H1 (cell line): ENCODE results near the genes CTSK, SETDB1, VPS72 and POGZ.

GRCh38 chr1:150695910-150696577 is 910 bp downstream of the GOLPH3L start:
- RRBS: no CpG with 5 or more reads among the region's 3 CpGs
CAGE:
- cytosol, long polyA plus RNA: no peak
- long polyA plus RNA: no peak
- nucleus, long polyA plus RNA: no peak

- RRBS: no CpG with 5 or more reads among the region's 8 CpGs
CAGE:
- cytosol, long polyA plus RNA: no peak
- long polyA plus RNA: no peak
- nucleus, long polyA plus RNA: no peak
Measured at GRCh38 chr1:150807783-150808690, at the start of gene CTSK. Gene CTSK, minus strand, starts transcription at chr1:150808260.

GRCh38 chr1:150926057-150926853 is at the start of gene SETDB1:
Gene SETDB1, plus strand, starts transcription at chr1:150926363.
- RRBS: no CpG with 5 or more reads among the region's 43 CpGs
CAGE:
- cytosol, long polyA plus RNA: start-site peak on the plus strand at chr1:150926390-150926468, 90 reads
- long polyA plus RNA: start-site peak on the plus strand at chr1:150926412-150926468, 78 and 69 reads in 2 replicates
- nucleus, long polyA plus RNA: start-site peak on the plus strand at chr1:150926325-150926468, 246 reads

- RRBS: no CpG with 5 or more reads among the region's 6 CpGs
CAGE:
- cytosol, long polyA plus RNA: no peak
- long polyA plus RNA: no peak
- nucleus, long polyA plus RNA: no peak
Measured at GRCh38 chr1:151002352-151003252, 4.1 kb downstream of the MINDY1 start.

DNA sequence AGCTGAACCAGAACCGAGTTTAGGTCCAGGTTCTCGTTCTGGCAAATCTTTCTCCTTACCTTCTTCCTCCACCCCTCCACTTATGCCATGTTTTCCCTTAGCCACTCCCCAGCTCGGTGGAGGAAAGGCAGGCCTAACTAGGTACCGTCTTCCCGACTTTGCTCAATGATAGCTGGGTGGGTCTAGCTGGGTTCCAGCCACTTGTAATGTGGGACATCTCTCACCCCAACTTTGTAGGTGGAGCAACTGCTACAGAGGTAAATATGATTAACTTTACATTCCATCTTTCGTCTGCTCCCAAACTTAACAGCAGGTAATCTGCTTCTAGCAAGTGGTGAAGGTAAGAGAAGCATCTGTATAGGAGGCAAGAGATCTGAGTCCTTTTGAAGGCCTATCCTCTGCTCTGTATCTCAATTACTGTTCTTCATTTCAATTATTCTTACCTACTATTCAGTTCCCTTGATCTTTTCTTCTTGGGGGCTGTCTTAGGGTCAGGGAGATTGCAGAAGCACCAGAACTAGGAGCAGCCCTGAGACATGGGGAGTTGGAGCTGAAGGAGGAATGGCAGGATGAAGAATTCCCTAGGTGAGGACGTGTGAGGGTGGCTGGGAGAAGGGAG is 801 bp downstream of the BNIPL start:
- RRBS: no CpG with 5 or more reads among the region's 7 CpGs
CAGE:
- cytosol, long polyA plus RNA: no peak
- long polyA plus RNA: no peak
- nucleus, long polyA plus RNA: no peak

DNA sequence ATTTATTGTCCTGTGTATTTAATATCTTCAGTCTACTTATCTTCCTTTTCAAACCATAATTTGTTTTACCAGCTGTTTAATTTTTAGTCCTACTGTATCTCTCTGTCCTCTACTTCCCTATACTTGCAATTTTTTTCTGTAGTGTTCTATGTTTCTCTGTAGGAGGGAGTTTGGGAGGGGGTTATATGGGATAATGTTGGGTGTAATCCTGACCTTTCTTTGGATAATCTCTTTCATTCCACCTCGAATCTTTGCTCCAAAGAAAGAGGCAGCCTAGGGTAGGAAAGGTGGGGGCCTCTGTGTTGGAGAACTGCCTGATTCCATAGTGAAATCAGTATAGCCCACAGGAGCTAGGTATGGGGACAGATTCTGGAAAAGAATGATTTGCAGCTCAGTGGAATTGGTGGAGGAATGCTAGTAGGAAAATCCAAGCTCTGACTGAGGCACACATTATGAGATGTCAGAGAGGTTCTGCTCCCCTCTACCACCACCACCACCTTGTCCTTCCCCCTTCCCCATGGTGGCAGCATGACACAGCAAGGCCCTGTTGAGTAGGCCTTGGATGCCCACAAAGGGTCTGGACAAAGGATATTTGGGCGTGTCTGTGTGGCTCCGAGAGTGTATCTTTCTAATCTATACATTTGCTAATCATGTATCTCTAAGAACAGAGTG is 739 bp downstream of the MLLT11 start:
- RRBS: no CpG with 5 or more reads among the region's 3 CpGs
CAGE:
- cytosol, long polyA plus RNA: no peak
- long polyA plus RNA: no peak
- nucleus, long polyA plus RNA: no peak

DNA sequence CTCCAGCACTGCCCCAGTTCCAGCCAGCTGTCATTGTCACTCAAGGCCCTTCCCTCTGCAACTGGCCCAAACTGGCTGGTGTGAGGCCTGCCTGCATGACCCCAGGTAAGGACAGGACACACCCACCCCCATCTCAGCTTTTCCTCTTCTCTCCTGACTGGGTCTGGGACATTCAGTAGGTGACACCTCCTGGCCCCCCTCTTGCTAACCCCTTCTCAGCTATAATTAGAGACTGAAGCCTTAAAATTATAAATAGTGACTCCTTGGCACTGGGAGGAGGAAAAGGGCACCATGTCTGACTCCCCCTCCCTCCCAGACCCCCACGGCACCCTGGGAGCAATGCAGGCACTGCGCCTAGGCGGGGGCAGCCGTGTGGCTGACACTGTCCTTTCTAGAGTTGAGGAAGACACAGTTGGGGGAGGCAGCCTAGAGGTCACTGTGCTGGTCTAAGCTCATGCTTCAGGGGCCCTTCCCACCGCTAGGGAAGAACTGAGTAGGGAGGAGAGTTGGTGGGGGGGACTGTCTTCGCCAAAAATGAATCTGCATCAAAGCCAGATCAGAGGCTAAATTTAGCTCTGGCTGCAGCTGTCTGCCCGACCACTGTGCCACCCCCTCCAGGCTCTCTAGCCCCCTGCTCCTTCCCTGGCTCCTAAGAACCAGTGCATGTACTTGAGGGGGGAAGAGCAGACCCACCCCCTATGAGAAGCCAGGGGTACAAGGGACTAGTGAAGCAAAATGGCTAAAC is 3.5 kb downstream of the SEMA6C start:
- RRBS: no CpG with 5 or more reads among the region's 7 CpGs
CAGE:
- cytosol, long polyA plus RNA: no peak
- long polyA plus RNA: no peak
- nucleus, long polyA plus RNA: no peak

DNA sequence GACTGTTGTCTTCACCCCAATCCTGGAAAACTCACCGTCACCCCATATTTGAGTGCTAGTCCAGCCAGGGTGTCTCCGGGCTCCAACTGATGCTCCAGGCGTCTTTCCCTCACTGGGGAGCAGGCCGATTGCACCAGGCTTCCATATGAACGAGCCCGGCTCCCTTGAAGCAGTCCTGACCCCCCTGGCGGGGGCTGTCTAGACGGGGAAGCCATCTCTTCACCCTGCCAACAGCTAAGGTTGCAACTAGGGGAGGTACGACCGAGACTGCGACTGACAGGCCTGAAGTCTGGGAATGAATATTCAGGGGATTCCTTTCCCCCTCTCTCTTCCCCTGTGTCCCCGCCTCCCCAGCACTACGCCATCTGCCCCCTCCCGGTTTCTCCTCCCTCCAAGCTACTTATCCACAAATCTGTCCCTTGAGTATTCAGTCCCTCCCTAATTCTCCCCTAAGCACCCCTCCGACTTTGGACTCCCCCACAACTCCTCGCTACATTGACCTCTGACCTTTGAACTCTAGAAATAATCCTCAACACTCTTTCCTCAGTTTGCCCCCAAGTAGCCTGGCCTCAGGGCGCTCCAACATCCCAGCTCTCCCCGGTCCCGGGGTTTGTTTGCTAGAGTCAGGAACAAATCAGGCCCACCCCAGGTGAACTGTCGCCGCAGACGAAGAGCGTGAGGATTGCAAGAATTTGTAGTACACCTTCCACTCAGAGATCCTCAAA is 496 bp downstream of the LYSMD1 start:
- RRBS: 29% methylated on average over 5 of the region's 23 CpGs
CAGE:
- cytosol, long polyA plus RNA: no peak
- long polyA plus RNA: no peak
- nucleus, long polyA plus RNA: start-site peak on the minus strand centred at position 414 of the sequence, 371 bp wide, 40 reads

DNA sequence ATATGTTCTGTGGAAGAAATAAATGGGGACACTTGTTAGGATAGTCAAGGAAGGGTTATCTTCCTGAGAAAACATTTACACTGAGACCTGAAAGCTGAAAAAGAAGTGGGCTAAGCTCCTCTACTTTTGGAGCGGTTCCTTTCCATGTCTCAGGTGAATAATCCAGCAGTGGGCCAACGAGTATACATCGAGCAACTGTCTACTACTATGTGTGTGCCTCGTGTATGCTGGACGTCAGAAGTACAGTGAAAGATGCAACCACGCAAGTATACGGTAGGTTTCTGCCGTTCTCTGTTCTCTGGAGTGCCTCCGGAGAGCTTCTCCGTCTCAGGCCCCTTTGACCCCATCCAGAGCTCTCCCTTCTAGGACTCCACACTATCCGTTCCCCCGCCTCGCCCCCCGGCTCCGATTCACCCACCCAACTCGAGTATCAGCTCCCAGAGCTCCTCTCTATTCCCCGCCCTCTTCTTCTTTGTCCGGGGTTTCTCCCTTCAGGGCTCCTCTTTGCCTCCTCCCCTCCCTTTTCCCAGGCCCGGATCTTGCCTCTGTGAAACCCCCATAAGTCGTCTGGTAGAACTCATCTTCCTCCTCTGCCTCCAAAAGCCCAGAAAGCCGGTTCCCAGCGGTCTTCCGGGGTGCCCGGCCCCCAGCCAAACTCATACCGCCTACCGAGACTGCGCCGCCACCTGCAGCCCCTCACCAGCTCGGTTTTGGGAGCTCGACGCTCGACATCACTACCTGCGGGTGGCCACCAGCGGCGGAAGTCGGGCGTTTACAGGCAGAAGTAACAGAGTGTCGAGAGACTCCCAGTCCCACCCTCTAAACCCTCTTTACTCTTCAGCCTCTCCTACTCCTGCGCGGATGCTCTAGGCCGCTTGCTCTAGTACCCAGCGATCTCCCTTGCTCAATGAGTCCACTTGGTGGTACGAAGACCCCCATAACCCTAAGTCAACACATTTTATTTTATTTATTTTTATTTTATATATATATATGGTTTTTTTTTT is at the start of gene VPS72:
Gene VPS72, minus strand, starts transcription at position 736 of the 1,004 bp plus-strand sequence.
- RRBS: 2% methylated on average over 13 of the region's 43 CpGs
CAGE:
- cytosol, long polyA plus RNA: start-site peak on the minus strand centred at position 699 of the sequence, 50 bp wide, 623 reads
- long polyA plus RNA: start-site peak on the minus strand centred at position 674 of the sequence, 100 bp wide, 547 and 494 reads in 2 replicates
- nucleus, long polyA plus RNA: start-site peak on the minus strand centred at position 688 of the sequence, 37 bp wide, 183 reads

GRCh38 chr1:151199670-151200819 is 1.7 kb downstream of the PIP5K1A start:
- RRBS: no CpG with 5 or more reads among the region's 16 CpGs
CAGE:
- cytosol, long polyA plus RNA: no peak
- long polyA plus RNA: no peak
- nucleus, long polyA plus RNA: start-site peak on the plus strand at chr1:151200391-151200556, 81 reads

GRCh38 chr1:151425197-151425604 is 25.8 kb downstream of the PSMB4 start:
- RRBS: no CpG with 5 or more reads among the region's 4 CpGs
CAGE:
- cytosol, long polyA plus RNA: no peak
- long polyA plus RNA: no peak
- nucleus, long polyA plus RNA: no peak

GRCh38 chr1:151459024-151459744 is at the start of gene POGZ:
Gene POGZ, minus strand, starts transcription at chr1:151459494.
- RRBS: under 1% methylated on average over 19 of the region's 53 CpGs
CAGE:
- cytosol, long polyA plus RNA: start-site peak on the minus strand at chr1:151459107-151459220, 12 reads
- long polyA plus RNA: start-site peak on the minus strand at chr1:151459087-151459241, 13 and 13 reads in 2 replicates
- nucleus, long polyA plus RNA: start-site peak on the minus strand at chr1:151459147-151459157, 15 reads

DNA sequence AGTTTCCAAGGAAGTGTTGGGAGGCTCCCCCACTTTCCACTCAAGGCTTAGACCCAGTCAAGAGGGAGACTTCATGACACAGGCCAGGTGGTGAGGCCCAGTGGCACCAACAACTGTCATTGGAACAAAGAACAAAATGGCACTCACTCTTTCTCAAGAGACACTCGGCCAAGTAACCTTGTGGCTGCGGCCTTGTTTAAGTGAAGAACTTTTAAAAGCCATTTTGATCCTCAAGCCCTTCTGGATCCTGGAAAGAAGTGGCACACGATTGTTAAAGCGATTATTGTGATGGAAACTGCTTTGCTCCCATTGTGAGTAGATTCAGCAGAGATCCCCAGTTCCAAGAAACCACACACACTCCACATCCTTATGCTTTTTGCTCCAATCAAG is 446 bp upstream of the POGZ start:
- RRBS: no CpG with 5 or more reads among the region's 4 CpGs
CAGE:
- cytosol, long polyA plus RNA: no peak
- long polyA plus RNA: no peak
- nucleus, long polyA plus RNA: no peak

- RRBS: 92% methylated on average over 4 of the region's 15 CpGs
CAGE:
- cytosol, long polyA plus RNA: no peak
- long polyA plus RNA: no peak
- nucleus, long polyA plus RNA: no peak
Measured at GRCh38 chr1:151529067-151529804, 10.9 kb upstream of the TUFT1 start.

DNA sequence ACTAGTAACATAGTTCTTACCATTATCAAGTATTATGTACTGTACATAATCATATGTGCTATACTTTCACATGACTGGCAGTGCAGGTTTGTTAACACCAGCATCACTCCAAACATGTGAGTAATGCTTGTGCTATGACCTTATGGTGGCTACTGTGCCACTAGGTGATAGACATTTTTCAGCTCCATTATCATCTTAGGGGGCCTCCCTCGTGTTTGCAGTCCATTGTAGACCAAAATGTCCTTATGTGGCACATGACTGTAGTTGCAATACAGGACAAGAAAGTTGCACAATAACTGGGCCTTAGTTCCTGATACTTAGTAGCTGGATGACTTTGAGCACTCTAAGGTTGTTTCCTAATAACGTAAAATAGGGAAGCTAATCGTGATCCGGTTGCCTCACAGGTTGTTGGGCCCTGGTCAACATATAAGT is 595 bp upstream of the SNX27 start:
- RRBS: no CpG with 5 or more reads among the region's 4 CpGs
CAGE:
- cytosol, long polyA plus RNA: no peak
- long polyA plus RNA: no peak
- nucleus, long polyA plus RNA: no peak

DNA sequence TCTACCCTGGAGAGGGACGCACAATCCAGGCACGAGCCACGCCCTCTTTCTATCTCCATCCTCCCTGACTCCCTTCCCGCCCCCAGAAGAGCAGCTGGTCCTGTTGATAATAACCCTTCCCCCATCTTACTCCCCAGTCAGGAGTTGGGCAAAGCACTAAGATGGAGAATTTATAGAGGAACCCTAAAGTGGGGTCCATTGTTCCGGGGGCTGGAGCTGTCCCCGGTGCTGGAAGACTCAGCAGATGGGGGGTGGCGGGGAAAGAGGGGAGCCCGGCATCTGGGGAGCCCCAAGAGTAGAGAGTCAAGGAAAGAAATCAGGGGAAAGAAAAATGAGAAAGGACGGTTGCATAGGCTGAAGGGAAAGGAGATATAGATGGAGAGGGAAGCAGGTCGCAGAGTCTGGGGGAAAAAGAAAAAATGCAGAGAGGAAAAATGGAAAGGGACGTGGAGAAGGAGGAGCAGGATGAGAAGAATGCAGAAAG is 327 bp upstream of the CELF3 start:
- RRBS: 2% methylated on average over 2 of the region's 11 CpGs
CAGE:
- cytosol, long polyA plus RNA: no peak
- long polyA plus RNA: no peak
- nucleus, long polyA plus RNA: no peak

DNA sequence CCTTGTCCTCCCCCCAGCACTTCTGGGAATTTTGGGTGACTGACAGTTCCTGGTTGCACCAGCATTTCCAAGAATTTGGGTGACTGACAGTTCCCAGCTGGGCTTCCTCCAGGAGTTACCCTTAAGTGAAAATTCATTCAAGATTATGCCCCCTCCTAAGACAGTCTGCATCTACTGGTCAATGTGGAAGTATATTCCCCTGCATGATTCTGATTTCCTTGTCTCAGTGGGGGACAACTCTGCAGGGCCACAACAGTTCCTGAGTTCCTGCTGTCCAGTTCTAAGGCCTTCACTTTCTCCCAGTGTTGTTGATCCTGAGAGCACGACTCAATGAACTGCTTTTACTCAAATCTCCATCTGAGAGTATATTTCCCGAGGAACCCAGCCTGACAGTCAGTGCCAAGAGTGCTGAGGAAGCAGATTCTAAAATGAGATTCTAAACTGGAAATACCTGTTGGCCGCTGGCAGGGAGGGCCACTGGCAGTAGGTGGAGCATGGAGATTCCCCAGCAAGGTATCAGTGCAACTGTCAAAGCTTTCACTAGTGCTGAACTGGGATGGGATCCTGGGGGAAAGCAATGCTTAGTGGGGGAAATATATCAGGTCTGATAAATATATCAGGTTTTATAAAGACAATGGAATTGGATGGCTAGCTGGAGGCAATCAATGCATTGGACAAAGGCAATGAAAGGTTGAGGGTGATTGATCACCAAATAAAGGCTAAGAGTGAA is 18.6 kb downstream of the RIIAD1 start:
- RRBS: no CpG with 5 or more reads among the region's 3 CpGs
CAGE:
- cytosol, long polyA plus RNA: no peak
- long polyA plus RNA: no peak
- nucleus, long polyA plus RNA: no peak

DNA sequence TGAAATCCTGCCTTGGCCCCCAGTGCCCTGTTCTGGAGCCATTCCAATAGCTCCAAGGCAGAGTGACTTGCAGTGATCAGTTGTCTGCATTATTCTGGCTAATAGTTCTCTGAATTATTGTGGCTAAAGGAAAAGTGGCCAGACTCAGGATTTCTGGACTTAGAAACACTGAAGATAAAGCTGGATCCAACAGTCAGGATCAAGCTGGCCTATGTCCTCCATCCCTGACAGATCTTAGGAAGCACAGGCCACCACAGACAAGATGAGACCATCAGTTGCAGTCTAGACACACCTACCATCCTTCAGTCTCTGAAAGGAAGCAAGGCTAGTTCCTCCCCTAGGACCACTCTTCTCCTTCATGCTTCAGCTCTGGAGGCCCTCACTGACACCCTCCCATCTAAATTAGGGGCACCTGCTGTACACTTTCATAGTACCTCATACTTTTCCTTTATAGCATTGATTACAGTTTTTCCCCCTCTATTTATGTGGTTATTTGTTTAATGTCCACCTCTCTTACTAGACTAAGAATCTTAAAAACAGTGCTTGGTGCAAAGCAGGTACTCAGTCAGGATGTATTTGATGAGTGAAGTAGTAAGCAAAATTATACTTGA is 947 bp upstream of the C2CD4D start:
CAGE:
- cytosol, long polyA plus RNA: no peak
- long polyA plus RNA: no peak
- nucleus, long polyA plus RNA: no peak

- RRBS: no CpG with 5 or more reads among the region's 14 CpGs
CAGE:
- cytosol, long polyA plus RNA: no peak
- long polyA plus RNA: no peak
- nucleus, long polyA plus RNA: no peak
Measured at GRCh38 chr1:151846124-151847208, 6.8 kb upstream of the C2CD4D start.

- RRBS: no CpG with 5 or more reads among the region's 14 CpGs
CAGE:
- cytosol, long polyA plus RNA: no peak
- long polyA plus RNA: no peak
- nucleus, long polyA plus RNA: no peak
Measured at GRCh38 chr1:151851694-151852470, 1.6 kb downstream of the THEM5 start.